Endothelial cell of umbilical vein (primary cell): ENCODE data around the genes FOXJ1 and UBE2O.

GRCh38 chr17:76082347-76083340 lies 3.7 kb downstream of the ZACN start:
- PRO-cap: no peak
CAGE:
- cytosol, long polyA minus RNA: no peak
- cytosol, long polyA plus RNA: no peak
- long polyA plus RNA: no peak
- nucleus, long polyA minus RNA: no peak
- nucleus, long polyA plus RNA: no peak

DNA sequence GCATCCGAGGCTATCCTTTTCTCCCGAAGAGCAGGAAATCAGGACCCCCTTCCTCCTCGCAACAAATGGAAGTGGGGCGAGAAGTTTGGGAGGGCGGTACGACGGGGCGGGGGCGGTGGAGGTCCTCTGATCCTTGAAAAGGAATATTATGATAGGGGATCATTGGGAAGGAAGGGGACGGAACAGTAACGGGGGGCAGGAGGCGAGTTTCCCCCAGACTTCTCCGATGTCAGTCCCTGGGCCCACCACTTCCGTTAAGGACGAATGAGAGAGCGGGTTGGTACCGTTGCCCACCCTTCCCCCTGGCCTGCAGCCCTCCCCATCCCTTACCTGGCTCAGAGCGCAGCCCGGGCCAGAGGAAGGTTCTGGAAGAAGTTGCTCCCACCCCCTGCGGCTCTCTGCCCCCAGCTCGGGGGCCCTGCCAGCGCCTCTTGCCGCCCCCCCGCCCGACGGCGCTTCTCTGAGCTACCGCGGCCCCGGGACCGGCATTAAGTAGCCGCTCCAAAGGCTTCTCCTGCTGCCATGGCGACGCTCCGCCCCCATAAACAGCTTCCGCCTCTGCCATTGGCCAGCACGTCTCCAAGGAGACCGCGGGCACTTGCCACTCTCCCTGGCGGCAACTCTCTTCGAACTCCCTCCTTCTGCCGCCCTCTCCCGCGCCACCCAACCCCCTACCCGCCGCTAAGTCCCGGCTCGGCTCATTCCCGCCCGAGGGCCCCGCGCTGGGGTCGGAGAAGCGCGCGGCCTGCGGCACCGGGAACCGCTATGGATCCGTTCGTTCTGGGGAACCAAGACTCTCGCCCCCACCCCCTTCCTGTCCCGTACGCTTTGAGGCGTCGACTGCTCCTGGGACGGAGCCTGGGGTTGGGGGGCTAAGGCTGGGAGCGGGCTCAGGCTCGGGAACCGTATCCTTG lies at the start of gene FOXJ1:
Gene FOXJ1, minus strand, starts transcription at position 462 of the 914 bp plus-strand sequence.
- PRO-cap: bidirectional peak, plus-strand start at position 701 of the sequence, minus-strand start at position 462 of the sequence
CAGE:
- cytosol, long polyA minus RNA: no peak
- cytosol, long polyA plus RNA: no peak
- long polyA plus RNA: no peak
- nucleus, long polyA minus RNA: no peak
- nucleus, long polyA plus RNA: no peak

GRCh38 chr17:76146032-76146432 lies 5.0 kb upstream of the FOXJ1 start:
- PRO-cap: no peak
CAGE:
- cytosol, long polyA minus RNA: no peak
- cytosol, long polyA plus RNA: no peak
- long polyA plus RNA: no peak
- nucleus, long polyA minus RNA: no peak
- nucleus, long polyA plus RNA: no peak

GRCh38 chr17:76155954-76156370 lies 14.9 kb upstream of the FOXJ1 start:
- PRO-cap: no peak
CAGE:
- cytosol, long polyA minus RNA: no peak
- cytosol, long polyA plus RNA: no peak
- long polyA plus RNA: no peak
- nucleus, long polyA minus RNA: no peak
- nucleus, long polyA plus RNA: no peak

DNA sequence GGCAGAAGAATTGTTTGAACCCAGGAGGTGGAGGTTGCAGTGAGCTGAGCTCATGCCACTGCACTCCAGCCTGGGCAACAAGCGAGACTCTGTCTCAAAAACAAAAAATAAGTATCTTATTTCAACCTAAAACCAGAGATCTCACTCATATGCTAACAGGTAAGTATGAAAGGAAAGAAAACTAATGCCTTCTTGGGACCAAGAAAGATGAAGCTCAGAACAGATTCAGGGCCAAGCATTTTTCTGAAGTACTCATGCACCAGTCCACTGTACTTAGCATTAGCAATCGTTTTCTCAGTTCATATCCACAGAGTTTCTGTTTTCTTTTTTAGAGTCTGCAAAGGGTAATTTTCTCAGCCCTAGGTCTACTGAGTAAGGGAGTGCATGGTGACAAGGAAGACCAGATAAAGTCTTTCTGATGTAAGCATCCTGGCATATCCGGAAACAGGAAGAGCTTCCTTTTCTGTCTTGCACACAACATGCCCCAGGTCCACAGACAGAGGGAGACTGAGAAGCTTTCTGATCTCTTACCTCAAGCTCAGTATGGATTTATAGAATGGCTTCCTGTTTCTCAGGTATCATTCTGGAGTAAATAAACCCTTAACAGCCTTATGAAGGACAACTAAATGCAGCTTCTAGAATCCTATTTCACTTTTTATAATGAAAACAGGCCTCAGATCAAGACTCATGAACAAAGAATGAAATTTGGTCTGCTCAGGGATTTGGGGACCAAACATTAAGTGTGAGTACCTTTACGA lies 38.7 kb upstream of the FOXJ1 start:
- PRO-cap: no peak
CAGE:
- cytosol, long polyA minus RNA: no peak
- cytosol, long polyA plus RNA: no peak
- long polyA plus RNA: no peak
- nucleus, long polyA minus RNA: no peak
- nucleus, long polyA plus RNA: no peak

- PRO-cap: no peak
CAGE:
- cytosol, long polyA minus RNA: no peak
- cytosol, long polyA plus RNA: no peak
- long polyA plus RNA: no peak
- nucleus, long polyA minus RNA: no peak
- nucleus, long polyA plus RNA: no peak
Observed at GRCh38 chr17:76260597-76260924, 4.6 kb upstream of the UBALD2 start.

DNA sequence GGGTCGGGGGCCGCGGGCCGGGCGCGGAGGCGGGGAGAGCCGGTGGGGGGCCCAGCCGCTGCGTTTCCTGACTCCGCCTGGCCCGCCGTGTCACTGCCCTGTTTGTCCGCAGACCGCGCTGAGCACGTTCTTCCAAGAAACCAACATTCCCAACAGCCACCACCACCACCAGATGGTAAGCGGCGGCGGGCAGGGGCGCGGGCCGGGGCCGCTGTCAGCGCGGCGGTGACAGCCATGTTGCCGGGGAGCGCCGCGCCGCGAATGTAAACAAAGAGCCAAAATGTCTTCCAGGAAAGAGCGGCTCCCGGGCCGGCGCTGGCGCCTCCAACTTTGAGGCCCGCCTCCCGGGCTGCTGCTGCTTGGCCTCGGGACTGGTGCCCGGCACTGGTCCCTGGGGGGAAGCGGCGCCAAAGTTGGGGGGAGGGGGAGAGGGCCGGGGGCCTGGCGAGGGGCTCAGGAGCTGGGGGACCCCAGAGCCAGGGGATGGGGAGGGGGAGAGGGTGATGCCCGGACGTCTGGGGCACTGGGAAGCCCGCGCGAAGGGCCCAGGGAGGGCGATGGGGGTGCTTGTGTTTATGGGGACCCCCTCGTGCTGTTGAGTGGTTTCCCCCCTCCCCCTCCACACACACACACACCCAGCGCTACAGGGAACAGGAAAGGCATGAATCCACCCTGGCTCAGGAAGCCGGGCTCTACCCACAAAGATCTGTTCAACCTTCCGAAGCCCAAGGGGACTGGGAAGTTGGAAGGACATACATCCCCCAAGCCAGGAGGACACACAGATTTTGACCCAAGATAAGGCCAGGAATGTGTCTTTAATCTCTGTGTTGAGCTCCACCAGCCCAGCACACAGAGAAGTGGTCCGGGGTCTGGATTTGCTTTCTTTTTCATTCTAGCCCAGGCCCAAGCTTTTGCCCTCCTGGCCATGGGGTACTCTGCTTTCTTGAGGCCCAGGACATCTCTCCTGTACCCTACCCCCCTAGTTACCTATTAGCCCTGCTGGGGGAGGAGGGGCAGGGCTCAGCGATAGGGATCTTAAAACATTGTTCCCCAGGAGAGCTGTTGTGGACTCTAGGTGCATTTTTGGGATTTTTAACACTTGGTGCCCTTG lies 1.0 kb downstream of the UBALD2 start:
- PRO-cap: bidirectional peak, plus-strand start at position 270 of the sequence, minus-strand start at position 265 of the sequence; bidirectional peak, plus-strand start at position 680 of the sequence, minus-strand start at position 663 of the sequence
CAGE:
- cytosol, long polyA minus RNA: no peak
- cytosol, long polyA plus RNA: start-site peak on the plus strand centred at position 99 of the sequence, 47 bp wide, 30 and 24 reads in 2 replicates
- long polyA plus RNA: no peak
- nucleus, long polyA minus RNA: no peak
- nucleus, long polyA plus RNA: no peak

DNA sequence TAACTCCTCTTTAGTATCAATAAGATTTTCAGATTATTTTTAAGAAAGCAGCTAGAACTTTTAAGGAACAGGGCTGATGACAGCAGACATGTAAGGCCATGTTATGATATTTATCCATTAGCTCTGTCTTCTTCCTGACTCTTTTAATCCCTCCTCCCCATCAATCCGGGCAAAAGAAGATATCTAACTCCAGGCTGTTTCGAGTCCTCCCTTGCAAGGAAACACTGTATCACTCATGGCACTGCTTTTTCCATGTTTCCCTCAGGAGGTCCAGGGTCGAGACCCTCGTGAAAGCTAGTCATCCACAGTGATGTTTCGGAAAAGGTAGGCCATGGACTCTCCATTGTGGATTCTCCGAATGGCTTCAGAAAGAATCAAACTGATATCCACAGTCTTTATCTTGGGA lies 3.2 kb upstream of the QRICH2 start:
- PRO-cap: no peak
CAGE:
- cytosol, long polyA minus RNA: no peak
- cytosol, long polyA plus RNA: no peak
- long polyA plus RNA: no peak
- nucleus, long polyA minus RNA: no peak
- nucleus, long polyA plus RNA: no peak

DNA sequence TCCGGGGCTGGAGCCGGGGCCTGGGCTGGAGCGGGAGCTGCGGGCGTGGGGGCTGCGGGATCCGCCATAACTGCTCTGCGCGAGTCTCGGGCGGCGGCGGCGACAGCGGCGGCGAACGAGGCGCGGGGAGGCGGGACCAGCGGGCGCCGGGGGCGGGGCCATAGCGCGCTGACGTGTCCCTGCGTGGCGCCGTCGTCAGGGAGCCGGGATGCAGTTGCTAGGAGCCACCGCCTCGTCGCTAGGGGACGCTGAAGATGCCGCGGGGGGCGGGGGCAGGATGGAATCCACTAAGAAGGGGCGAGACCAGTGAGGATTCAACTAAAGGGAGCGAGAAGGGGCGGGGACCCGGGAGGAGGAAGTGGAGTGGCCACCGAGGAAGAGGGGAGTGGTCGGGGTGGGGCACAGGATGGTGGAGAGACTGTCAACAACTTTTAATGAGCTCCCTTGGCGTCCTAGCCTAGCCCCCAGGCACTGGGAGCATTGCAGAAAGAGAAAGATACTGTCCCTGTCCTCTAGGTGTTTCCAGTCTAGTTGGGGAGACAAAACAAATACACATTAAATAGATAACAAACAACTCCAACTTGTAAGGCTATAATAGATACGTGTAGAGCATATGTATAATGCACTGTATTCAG lies at the start of gene UBE2O:
Gene UBE2O, minus strand, starts transcription at position 79 of the 635 bp plus-strand sequence.
- PRO-cap: unidirectional peak, minus-strand start at position 77 of the sequence
CAGE:
- cytosol, long polyA minus RNA: no peak
- cytosol, long polyA plus RNA: no peak
- long polyA plus RNA: no peak
- nucleus, long polyA minus RNA: start-site peak on the minus strand centred at position 93 of the sequence, 36 bp wide, 183 reads
- nucleus, long polyA plus RNA: no peak

DNA sequence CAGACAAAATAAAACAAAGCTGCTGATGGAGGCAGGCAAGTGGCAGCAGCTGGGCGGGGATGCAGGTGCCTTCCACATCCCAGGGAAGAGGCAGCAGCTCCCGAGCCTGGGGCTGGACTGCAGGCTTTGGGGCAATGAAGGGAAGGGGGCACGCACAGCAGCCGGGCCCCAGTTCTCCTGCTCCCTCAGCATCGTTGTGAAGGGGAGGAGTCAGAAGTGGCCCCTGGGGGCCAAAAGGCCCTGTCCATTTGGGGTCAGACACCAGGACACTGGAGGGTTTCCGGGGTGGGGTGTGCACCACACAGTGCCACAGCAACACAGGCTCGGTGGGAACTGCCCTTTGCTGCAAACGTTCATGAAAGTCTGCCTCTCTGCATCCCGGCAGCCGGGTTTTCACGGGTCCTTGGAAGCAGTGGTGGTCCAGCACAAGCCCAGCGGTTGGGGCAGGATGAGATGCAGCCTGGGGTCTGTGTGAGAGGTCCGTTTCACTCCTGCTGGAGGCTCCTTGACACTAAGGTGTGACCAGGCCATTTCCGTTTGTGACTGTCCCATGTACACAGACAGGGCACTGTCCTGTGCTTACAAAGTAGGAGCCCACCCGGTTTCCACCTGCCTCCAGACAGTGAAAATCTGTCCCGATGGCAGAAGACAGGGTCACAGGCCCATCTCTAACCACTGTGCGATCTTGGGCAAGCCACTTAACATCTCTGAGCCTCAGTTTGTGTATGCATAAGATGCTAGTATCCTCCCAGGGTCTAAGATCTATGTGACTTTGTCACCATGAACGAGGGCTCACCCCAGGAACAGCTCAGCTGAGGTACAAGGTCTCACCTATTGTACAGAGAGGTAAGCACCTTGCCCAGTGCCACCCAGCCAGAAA lies 6.2 kb downstream of the RHBDF2 start:
- PRO-cap: no peak
CAGE:
- cytosol, long polyA minus RNA: no peak
- cytosol, long polyA plus RNA: no peak
- long polyA plus RNA: no peak
- nucleus, long polyA minus RNA: no peak
- nucleus, long polyA plus RNA: no peak

GRCh38 chr17:76502539-76502972 lies 1.3 kb upstream of the RHBDF2 start:
- PRO-cap: no peak
CAGE:
- cytosol, long polyA minus RNA: no peak
- cytosol, long polyA plus RNA: no peak
- long polyA plus RNA: no peak
- nucleus, long polyA minus RNA: no peak
- nucleus, long polyA plus RNA: no peak

DNA sequence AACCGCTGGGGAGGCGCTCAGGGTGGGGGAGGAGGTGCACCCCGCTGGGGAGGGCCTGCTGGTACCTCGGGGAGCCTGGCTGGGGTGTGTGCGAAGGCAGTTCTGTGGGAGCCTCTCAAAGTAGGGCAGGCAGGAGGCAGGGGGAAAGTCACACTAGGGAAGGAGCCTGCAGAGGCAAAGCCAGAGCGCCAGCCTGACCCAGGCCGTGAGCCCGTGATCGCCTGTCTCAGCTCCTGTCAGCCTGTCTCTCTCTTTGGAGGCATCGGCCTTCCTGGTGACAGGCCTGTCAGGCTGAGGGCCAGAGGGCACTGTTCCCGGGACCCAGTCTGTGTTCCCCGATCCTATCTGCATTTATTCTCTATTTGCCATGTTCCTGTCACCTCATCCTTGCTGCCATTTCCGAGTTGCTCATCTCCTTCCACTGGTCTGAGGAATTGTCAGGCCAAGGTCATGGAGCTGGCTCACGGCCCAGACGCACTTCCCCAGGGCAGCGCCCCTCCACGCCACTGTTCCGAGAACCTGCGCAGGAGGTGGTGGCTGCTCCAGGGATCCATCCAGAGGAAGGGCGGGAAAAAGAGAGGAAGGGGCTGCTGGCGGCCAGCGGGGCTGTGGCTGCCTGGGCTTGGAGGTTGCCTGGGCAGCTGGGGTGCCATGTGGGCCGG lies 4.7 kb downstream of the PRCD start:
- PRO-cap: no peak
CAGE:
- cytosol, long polyA minus RNA: no peak
- cytosol, long polyA plus RNA: no peak
- long polyA plus RNA: no peak
- nucleus, long polyA minus RNA: no peak
- nucleus, long polyA plus RNA: no peak

GRCh38 chr17:76548312-76548876 lies 8.6 kb downstream of the PRCD start:
- PRO-cap: no peak
CAGE:
- cytosol, long polyA minus RNA: no peak
- cytosol, long polyA plus RNA: no peak
- long polyA plus RNA: no peak
- nucleus, long polyA minus RNA: no peak
- nucleus, long polyA plus RNA: no peak

- PRO-cap: no peak
CAGE:
- cytosol, long polyA minus RNA: no peak
- cytosol, long polyA plus RNA: no peak
- long polyA plus RNA: no peak
- nucleus, long polyA minus RNA: no peak
- nucleus, long polyA plus RNA: no peak
Observed at GRCh38 chr17:76581417-76581862, 4.2 kb downstream of the ST6GALNAC2 start.

DNA sequence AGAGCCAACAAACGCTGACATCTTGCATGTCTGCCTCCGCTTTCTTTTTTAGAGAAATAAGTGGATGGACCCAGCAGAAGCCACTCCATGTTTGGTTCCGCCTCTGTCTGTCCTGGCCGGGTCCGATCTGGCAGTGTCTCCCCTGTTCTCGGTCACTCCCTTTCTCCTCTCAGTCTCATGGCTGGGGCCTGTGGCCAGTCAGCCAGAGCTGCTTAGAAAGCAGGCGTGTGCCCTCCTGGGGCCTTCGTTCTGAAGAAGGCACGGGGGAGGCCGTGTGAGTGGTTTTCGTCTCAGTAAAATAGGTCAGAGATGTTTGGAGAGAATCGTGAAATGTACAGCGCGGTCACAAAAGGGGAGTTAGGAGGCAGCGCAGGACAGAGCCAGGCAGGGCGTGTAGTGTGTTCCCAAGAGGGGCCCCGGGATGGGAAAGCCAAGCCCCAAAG lies 23.3 kb downstream of the MXRA7 start:
- PRO-cap: no peak
CAGE:
- cytosol, long polyA minus RNA: no peak
- cytosol, long polyA plus RNA: no peak
- long polyA plus RNA: no peak
- nucleus, long polyA minus RNA: no peak
- nucleus, long polyA plus RNA: no peak

- PRO-cap: no peak
CAGE:
- cytosol, long polyA minus RNA: no peak
- cytosol, long polyA plus RNA: no peak
- long polyA plus RNA: no peak
- nucleus, long polyA minus RNA: no peak
- nucleus, long polyA plus RNA: no peak
Observed at GRCh38 chr17:76697267-76698222, 13.2 kb downstream of the MXRA7 start.

DNA sequence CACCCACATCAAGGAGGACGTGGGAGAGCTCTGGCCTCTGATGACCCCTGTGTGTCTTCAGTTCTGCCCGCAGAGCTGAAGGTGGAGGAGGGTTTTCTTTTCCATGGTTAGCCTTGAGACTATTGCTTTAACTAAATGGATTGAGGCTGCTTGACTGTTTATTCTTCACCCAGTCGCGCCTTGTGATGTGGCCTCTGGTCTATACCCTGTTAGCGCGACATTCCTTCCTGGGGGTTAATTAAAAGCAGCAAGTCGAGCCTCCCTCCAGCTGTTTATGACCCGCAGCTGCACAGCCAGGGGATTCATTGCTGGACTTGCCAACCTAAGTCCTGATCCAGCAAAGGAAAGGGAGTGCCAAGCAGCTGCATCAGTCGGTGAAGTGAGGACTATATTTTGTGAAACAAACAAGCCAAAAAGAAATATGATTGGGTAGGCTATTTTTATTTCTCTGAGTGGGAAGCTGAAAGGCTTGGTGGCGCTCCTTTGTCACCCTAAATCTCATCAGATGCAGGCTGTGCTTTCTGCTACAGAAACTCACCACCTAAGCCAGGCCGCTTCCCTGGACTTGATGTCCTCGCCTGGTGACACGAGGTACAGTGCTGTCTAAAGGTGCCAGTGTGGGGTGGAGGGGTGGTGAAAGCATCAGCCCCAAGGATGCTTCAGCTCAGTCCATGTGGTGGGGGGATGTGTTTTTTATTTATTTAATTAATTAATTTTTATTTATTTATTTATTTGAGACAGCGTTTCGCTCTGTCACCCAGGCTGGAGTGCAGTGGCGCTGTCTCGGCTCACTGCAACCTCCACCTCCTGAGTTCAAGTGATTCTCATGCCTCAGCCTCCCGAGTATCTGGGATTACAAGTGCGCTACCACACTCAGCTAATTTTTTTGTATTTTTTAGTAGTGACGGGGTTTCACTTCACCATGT lies 10.9 kb upstream of the SEC14L1 start:
- PRO-cap: no peak
CAGE:
- cytosol, long polyA minus RNA: no peak
- cytosol, long polyA plus RNA: no peak
- long polyA plus RNA: no peak
- nucleus, long polyA minus RNA: no peak
- nucleus, long polyA plus RNA: no peak

DNA sequence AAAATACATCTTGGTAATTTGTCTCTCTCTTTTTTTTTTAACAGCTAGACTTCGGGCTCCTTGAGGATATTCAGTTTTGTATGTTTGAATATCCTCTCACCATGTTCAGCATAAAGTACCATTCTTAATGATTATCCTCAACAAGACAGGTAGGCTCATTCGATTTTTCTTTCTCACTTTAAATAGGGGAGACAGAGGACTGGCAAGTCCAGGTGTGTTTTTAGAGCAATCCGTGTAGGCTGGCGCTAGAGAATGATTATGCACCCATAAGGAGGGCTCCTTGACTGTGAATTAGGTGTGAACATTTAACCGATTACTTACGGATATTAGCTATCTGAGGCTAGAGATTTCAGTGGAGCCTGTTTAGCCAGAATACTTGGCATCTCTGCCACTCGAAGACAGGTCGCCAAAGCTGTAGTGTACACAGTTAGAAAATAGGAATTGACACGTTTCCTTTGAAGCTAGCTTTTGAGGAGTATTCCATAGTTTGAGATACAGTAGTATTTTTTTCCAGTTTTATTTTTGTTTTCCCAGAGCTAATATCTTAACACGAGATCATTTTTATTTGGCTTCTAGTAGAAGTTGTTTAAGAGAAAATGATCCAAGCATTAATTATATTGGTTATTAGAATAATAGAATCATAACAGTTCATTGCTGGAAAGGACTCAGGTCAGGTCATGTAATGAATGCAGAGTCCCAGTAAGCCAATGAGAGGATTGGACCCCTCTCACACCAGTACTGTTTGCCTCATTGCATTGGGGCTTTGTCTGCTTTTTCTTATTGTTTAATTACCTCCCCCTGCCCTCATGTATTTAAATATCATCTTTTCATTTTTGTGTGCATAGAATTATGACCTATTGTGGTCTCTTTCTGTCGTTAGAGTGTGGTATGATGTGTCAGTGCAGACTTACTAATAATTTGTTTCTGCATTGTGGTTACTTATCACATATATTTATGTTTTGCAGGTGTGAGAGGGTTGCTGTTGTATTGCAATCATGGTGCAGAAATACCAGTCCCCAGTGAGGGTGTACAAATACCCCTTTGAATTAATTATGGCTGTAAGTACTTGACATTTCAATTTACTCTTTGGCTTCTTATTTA lies 2.2 kb downstream of the SEC14L1 start:
- PRO-cap: bidirectional peak, plus-strand start at position 646 of the sequence, minus-strand start at position 414 of the sequence
CAGE:
- cytosol, long polyA minus RNA: start-site peak on the plus strand centred at position 997 of the sequence, 59 bp wide, 182 reads
- cytosol, long polyA plus RNA: start-site peak on the plus strand centred at position 538 of the sequence, 976 bp wide, 185 and 569 reads in 2 replicates
- long polyA plus RNA: no peak
- nucleus, long polyA minus RNA: start-site peak on the plus strand centred at position 982 of the sequence, 89 bp wide, 365 reads
- nucleus, long polyA plus RNA: start-site peak on the plus strand centred at position 999 of the sequence, 56 bp wide, 196 and 328 reads in 2 replicates

- PRO-cap: bidirectional peak, plus-strand start at chr17:77146157, minus-strand start at chr17:77145908
CAGE:
- cytosol, long polyA minus RNA: start-site peak on the plus strand at chr17:77146562-77146571, 16 reads
- cytosol, long polyA plus RNA: no peak
- long polyA plus RNA: no peak
- nucleus, long polyA minus RNA: start-site peak on the minus strand at chr17:77145667-77145703, 13 reads
- nucleus, long polyA plus RNA: no peak
Observed at GRCh38 chr17:77145508-77146714, 5.1 kb downstream of the SEC14L1 start.

DNA sequence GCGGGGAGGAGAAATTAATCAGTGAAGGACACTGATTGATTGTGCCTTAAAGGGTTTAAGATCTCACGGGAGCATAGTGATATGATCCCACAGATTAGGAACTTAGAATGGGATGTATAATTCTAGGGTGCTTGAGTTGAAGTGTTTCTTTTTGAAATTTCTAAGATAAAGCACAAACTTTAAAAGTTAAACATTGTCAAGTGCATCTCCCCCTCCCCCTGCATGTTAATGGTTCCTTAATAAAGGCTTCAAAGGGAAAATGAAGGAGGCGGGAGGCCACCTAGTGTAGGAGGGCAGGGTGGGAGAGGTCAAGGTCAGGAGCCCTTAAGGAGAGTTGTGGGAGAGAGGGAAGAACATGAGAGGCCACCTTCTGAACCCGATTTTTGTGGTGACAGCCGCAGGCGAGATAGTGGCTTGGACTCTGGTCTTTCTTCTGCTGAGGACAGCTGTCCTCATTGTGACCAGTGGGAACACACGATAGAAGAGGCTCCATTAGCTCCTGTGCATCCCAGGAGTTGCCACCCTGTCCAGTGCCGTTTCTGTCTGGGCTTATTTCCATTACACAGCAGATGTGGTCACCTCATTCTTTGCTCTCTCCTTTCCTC lies 7.3 kb downstream of the SEC14L1 start:
- PRO-cap: no peak
CAGE:
- cytosol, long polyA minus RNA: start-site peak on the plus strand centred at position 148 of the sequence, 75 bp wide, 9 reads
- cytosol, long polyA plus RNA: no peak
- long polyA plus RNA: no peak
- nucleus, long polyA minus RNA: no peak
- nucleus, long polyA plus RNA: no peak